Hematopoietic multipotent progenitor cell (in vitro differentiated cells): ENCODE measurements around a stretch of chr6.

DNA sequence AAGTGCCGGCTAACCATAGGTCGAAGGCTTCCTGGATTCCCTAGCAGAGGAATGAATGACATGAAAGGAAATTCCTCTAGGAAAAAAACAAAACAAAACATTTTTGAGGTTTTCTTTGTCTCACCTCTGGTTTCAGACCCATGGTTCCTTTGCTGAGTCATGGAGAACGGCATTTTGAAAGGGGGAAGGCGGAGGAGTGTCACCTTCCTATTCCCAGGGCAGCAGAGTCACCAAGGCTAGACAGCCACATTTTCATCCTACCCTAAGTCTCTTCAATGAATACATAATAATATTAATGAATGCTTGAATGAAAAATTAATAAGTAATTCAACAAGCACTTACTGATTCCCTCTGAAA, 25.4 kb upstream of the CCND3 start:
- CAGE, long polyA plus RNA: no peak

- CAGE, long polyA plus RNA: no peak
Measured at GRCh38 chr6:42068030-42068706, 17.8 kb downstream of the TAF8 start.

DNA sequence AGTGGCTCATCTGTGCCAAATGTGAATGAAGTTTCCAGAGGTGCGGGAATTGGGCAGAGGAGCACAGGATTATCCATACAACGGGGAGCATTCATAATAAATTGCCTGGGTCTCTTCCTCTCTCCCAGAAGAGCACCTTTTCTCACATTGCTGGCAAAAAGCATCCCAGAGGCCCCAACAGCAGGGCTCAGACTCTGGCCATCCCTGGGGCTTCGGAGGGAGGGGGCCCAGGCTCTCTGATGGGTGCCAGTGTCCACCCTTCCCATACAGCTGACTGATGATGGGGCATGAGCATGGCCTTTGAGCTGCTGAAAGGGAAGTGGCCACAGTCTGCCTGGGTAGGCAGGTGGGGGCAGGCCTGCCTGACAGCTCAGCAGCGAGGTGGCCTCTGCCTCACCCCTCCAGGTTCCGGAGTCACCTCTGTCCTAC, 43.3 kb downstream of the C6orf132 start:
- CAGE, long polyA plus RNA: no peak

DNA sequence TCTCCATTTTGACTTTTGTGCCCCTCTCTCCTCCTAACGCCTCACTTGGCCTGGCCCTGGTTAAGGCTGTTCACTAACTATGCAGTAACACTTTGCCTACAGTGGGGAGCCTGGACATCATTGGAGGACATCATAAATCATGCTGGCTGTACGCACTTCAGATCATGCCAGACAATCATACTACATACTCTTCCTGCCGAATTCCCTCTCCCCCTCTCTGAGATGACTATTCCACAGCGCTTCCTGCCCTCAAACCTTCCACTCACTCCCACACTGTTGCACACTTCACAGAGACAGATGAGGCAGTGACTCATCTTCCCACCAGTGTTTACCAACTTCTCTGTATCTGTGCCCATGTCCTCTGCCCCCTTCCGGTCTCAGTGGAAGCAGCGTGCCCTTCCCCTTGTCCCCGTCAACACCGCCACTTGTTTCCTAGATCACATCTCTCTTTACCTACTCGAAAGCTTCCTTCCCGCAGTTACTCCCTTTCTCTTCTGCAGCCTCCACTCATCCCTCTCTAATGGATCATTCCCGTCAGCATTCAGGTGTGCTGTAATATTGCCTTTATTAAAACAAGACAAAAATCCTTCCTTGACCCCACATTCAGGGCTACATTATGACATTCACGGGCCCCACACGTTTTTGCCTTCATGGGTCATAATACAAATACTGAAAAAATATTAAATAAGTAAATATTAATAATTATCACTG, 3.3 kb upstream of the GUCA1B start:
- CAGE, long polyA plus RNA: no peak

DNA sequence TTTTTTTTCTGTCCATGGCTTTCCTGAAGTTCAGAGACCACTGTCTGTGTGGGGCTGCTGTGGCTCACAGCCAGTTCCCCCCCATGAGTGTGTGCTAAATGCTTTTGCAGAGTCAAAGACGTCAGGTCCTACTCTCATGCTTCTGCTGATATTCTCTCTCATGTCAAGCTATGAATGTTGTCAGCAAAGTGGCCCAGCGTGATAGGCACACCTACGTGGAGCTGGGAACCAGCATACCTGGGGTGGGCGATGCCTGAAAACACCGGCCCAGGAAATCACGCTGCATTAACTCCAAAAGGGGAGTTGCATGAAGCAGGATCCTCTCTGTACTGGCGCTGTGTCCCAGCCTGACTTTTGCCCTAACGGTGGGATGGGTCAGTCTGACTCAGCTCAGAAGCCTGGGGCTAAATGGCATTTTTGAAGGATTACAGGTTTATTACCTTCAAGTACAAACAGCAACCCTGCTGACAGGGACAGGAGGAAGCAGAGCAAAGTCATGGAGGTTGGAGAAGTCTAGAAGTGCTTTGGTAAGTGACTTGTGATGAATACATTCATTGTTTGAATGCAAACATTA, 9.0 kb upstream of the MRPS10 start:
- CAGE, long polyA plus RNA: no peak

DNA sequence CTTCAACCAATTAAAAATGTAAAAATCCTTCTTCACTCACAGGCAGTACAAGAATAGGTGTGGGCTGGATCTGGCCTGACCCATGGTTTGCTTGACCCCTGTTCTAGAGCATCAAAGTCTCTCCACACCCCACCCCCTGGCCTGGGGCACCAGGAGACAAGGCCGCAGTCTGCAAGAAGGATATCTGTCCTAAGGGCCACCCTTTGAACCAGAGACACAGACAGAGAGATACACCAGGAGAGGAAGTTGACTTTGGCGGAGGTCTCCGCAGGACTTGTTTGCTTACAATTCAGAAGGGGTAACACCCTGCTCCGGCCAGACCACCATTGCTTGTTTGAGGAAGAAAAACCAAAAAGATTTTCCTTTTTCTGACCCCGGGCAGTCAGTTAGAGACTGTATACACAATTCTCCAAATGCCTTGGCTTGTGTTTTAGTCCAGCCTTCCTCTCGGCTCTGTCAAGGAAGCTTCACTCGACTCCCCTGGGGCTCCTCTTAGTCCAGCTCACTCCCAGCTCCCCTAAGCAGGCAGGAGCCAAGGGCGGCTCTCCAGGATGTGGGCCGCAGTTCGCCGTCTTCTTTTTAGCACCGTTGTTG, 58.4 kb upstream of the MRPS10 start:
- CAGE, long polyA plus RNA: no peak

GRCh38 chr6:42291872-42292587, 74.4 kb upstream of the MRPS10 start:
- CAGE, long polyA plus RNA: no peak

GRCh38 chr6:42380488-42380982, 71.2 kb downstream of the TRERF1 start:
- CAGE, long polyA plus RNA: no peak

- CAGE, long polyA plus RNA: no peak
Measured at GRCh38 chr6:42454175-42455139, 2.7 kb upstream of the TRERF1 start.

GRCh38 chr6:42772511-42772952, 9.3 kb upstream of the BICRAL start:
- CAGE, long polyA plus RNA: no peak

GRCh38 chr6:42774688-42775682, 6.9 kb upstream of the BICRAL start:
- CAGE, long polyA plus RNA: no peak

GRCh38 chr6:42784278-42784550, 2.4 kb downstream of the BICRAL start:
- CAGE, long polyA plus RNA: no peak

DNA sequence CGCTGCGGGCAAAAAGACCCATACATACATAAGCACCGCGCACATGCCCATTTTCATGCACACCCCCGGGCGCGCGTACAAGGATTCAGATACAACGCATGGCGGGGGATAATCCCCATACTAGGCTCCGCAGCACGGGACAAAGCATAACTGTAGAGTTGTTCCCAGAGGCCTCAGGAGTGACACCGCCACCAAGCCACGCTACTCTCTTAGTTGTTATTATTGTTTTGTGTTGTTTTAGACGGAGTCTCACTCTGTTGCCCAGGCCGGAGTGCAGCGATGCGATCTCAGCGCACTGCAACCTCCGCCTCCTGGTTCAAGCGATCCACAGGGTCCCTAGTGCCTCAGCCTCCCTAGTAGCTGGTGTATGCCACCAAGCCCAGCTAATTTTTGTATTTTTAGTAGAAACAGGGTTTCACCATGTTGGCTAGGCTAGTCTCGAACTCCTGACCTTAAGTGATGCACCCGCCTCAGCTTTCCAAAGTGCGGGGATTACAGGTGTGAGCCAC, 519 bp upstream of the C6orf226 start:
- CAGE, long polyA plus RNA: no peak

DNA sequence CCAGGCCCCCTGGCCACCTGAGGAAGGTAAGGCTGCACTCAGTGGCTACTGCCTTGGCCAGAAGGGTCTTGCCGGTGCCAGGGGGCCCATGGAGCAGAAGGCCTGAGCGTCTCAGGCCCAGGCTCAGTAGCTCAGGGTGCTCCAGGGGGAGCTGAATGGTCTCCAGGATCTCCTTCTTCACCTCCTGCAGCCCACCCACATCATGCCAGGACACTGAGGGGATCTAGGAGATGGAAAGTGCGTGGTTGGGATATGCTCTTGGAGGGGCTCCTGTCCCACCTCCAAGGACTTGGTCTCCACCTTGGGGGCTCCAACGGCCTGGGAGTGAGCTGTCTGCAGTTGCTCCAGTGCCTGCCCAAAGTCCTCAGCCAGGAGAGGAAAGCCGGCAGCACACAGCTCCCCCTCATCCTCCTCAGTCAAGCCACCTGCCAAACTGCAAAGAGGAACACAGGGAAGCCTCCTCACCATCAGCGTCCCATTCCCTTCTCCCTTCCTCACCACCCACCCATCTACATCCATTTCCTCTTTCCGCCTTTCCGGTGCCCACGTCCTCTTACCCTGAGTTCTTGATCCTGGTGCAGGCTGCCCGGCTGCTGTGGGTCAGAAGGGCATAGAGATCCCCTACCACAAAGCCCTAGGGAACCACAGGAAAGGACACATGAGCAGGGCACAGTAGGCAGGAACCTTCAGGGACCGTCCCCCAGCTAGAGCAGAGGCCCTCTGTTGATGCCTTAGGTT, 5.8 kb downstream of the GNMT start:
- CAGE, long polyA plus RNA: no peak

DNA sequence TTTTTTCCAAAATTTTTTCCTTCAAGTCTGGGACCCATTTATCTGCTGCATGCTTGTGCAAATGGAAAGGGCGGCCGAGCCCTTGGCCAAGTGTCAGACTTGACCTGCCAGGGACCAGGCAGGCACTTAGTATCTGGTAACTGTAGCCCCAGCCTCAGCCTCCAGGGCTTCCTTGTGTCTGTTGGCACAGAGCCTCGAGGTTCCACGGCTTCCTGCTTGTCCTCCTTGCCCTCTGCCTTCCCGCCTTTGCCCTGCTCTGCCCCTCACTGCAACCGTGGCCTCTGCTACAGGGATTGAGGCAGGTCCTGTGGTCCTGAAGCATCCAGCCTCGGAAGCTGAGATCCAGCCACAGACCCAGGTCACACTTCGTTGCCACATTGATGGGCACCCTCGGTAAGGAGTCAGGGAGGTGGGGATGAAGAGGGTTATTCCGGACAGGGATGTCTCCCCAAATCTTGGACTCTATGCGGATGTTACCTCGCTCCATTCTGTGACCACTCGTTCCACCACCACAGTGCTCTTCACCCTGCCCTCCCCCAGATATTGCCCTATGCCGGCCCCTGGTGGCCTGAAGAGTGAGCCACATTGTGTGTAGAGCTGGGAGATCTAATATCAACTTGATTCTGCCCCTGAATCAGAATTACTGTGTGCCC, 41.5 kb upstream of the SRF start:
- CAGE, long polyA plus RNA: no peak

DNA sequence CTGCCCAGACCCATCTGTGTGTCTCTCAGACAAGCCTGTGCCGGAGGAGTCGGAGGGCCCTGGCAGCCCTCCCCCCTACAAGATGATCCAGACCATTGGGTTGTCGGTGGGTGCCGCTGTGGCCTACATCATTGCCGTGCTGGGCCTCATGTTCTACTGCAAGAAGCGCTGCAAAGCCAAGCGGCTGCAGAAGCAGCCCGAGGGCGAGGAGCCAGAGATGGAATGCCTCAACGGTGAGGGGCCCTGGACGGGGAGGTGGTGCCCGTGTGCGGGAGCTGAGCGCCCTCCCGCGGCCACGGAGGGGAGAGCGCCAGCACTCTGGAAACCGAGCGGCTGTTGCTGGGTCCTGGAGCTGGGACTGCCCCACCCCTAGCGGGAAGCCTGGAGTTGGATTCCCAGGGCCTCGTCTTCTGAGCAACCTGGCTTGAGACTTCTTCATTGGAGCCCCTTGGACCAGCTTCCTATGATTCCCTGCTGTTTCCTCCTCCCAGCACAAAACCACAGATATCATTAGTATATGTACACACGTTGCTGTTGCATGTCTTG, 27.6 kb upstream of the SRF start:
- CAGE, long polyA plus RNA: no peak

DNA sequence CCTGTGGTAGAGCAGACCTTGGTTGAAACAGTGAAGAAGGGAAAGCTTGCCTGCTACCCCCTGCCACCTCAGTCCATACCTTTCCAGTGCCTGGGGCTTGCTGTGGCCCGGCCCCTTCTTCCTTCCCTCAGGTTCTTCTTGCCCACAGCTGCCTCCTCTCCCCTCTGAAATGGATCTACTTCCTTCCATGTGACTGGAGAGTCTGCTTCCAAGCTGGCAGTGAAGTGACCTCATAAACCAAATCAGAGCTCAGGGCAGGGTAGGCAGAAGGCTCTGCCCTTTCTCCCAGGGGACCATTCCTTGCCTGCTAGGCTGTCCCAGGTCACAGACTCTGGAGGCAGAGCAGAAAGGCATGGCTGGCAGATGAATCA, 23.8 kb upstream of the SRF start:
- CAGE, long polyA plus RNA: no peak

DNA sequence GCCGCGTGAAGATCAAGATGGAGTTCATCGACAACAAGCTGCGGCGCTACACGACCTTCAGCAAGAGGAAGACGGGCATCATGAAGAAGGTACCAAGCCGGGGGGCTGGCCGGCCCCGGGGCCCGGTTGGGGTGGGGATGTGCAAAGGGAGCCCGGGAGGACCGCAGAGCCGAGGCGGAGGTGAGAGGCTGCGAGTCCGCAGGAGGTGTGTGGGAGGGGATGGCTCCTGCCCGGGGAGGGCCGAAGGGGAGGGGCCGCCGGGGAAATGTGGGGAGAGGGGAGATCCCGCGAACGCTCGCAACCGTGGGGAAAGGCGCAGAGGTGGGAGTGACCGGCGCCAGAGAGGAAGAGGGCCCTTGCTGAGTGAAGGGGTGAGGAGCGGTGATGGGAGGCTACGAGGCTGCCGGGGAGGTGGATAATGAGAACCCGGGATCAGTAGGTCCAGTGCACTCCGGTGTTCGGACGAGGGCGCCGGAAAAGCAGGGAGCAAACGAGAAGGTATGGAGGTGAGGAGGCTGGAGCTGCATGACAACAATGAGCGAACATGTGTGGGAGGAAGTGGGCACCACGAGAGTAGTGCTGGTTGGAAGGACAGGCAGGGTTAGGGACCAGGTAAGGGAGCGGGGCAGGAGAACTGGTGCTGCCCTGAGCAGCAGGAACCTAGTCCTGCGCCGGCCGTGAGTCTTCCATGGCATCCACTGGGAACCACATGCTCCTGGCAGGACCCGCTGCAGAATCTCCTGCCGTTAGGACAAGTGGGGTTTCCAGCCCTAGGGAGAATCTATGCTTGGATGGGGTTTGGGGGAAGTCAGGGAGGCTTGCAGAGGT, 1.2 kb downstream of the SRF start:
- CAGE, long polyA plus RNA: no peak

- CAGE, long polyA plus RNA: no peak
Measured at GRCh38 chr6:43175715-43176241, 4.7 kb downstream of the SRF start.

DNA sequence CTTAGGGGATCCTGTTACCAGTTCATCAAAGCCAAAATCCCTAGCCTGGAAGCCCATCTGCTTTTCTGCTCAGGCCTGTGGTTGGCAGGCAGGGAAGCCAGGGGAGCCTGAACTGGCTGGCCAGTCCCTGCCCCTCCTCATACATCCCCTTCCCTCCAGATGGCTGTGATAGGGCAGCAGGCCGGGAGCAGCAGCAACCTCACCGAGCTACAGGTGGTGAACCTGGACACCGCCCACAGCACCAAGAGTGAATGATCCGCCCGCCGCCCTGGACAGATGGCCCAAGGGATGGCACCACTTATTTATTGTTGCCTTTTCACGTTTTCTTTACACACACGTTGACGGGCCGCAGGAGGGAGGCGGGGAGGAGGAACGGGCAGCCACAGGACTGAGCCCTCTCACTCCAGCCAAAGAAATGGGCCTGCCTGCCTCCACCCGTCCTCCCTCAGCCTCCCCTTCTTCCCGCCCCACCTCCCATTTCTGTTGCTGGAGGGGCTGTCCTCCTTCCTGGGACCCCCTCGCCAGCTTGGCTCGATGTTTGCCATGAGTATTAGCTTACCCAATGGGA, 3.0 kb upstream of the CUL9 start:
- CAGE, long polyA plus RNA: no peak